HT1080 (cell line): ENCODE data around the genes DNAH7, HSPD1 and TYW5.

GRCh38 chr2:195561216-195561733 is 95.8 kb upstream of the SLC39A10 start:
RAMPAGE:
- cytosol, long total RNA: no peak
- long total RNA: no peak
- nucleus, long total RNA: no peak

GRCh38 chr2:195579869-195580536 is 77.0 kb upstream of the SLC39A10 start:
RAMPAGE:
- cytosol, long total RNA: no peak
- long total RNA: no peak
- nucleus, long total RNA: no peak

DNA sequence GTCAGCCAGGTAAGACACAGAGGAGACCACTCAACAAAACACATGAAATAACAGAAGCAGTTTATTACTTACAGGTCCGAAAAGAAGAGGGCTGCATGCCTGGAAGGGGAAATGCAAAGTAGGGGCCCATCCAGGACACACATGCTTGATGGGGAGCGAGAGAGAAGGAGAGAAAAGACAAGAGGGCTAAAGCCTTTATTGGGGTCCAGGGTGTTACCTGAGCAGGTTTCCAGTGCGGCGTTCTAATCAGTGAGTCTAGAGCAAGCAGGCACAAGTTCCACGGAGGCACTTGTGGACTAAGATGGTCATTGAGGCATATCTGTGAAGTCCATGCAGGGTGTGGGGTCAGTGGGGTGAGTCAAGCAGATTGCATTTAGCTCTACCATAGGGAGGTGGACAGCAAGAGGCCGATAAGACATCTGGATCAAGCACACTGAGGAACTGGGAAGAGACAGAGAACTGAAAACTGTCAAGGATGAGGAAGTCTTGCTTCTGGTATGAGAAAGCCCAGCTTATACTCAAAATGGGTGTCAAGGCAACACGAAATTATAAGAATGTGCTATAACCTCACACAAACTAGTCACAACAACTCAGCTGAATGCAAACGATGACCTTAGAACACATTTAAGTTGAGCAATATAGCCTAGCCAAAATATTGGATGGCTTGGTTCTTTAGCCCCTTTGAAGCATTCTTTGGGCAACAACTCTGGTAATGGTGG is 61.2 kb upstream of the SLC39A10 start:
RAMPAGE:
- cytosol, long total RNA: no peak
- long total RNA: no peak
- nucleus, long total RNA: no peak

RAMPAGE:
- cytosol, long total RNA: no peak
- long total RNA: no peak
- nucleus, long total RNA: no peak
These were observed 43.1 kb upstream of the SLC39A10 start for GRCh38 chr2:195613764-195614458.

GRCh38 chr2:195662695-195663809 is 6.0 kb downstream of the SLC39A10 start:
RAMPAGE:
- cytosol, long total RNA: no peak
- long total RNA: no peak
- nucleus, long total RNA: no peak

DNA sequence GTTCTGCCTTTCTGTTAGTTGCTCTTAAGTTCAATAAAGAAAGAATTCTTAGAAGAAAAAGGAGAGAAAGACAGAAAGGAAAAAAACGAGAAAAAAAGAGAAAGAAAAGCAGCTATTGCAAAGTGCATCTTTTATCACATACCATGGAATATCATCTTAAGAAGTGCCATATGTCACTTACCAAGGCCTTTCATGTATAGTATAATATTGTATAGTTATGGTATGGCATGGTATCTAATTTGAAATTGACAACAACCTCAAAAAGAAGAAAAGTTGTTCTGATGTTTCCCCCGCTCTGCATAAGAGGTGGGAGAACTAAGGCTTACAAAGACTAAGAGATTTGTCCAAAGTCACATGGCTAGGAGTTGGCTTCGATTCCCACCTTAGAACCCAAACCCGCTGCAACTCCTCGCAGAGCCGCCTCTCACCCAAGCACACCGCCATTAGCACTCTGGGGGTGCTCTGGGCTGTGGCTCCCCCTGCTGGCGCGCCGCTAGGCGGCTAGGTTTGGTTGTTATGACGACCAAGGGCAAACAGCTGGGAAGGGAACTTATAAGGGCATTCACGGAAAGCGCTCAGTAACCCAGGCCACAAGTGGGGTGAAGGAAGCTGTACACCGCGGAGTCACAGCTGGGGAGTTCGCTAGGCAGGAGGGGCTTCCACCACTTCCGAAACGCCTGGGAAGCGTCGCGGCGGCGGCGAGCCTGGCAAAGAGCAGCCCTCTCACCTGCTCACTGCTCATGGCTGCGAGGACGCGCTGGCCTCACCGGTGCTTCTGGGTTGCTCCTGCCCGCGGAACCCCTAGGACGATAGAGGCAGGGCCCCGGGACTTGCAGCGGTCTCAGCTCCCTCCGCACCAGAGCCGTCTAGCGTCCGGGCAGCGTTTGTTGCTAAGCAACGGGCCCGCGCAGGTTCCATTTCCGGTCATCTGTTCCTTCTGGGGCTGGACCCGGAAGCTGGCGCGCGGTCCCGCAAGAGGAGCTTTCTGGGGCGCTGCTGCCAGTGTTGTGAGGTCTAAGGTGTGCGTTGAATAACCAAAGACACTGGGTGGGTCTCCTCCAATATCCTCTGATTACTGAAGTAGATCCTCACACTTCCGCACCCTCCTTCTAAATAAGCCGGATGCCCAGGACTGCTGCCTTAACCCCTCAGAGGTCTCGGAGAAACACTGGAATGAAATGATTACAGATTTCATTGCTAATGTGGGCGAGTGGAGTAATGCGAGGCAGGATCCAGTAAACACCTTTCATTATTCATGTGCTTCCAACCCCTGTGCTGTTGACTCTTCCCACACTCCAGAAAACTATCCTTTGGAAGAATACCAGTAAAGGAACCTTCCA is at the start of gene DNAH7:
Gene DNAH7, minus strand, starts transcription at position 868 of the 1,340 bp plus-strand sequence.
RAMPAGE:
- cytosol, long total RNA: no peak
- long total RNA: no peak
- nucleus, long total RNA: no peak

RAMPAGE:
- cytosol, long total RNA: no peak
- long total RNA: no peak
- nucleus, long total RNA: no peak
These were observed 133.0 kb upstream of the STK17B start for GRCh38 chr2:196304450-196304750.

RAMPAGE:
- cytosol, long total RNA: no peak
- long total RNA: no peak
- nucleus, long total RNA: no peak
These were observed 1.1 kb downstream of the HECW2 start for GRCh38 chr2:196592281-196592642.

RAMPAGE:
- cytosol, long total RNA: no peak
- long total RNA: no peak
- nucleus, long total RNA: no peak
These were observed 79.4 kb downstream of the CCDC150 start for GRCh38 chr2:196718819-196719446.

DNA sequence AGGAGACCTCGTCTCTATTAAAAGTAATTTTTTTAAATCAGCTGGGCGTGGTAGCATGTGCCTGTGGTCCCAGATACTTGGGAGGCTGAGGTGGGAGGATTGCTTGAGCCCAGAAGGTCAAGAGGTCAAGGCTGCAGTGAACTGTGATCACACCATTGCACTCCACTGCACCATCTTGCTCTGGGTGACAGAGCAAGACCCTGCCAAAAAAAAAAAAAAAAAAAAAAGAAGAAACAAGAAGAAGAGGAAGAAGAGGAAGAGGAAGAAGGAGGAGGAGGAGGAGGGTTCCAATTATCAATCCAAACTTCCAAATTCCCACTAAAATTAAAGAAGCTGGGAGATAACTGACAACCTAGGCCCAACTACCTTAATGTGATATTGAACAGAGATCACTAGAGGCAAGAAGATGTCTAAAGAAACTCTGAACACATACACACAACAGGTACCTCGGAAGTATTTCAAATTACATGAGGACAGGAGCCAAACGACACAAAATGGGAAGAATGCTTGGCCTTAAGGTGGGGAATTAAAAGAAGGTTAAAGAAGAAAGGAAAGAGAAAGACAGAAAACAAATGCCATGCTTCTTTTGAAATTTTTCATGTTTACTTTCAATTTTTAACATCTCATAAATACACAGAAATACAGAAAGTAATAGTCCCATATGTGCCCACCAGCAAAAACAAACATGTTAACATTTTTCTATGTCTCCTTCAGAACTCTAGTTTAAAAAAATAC is 157.4 kb downstream of the ANKRD44 start:
RAMPAGE:
- cytosol, long total RNA: no peak
- long total RNA: no peak
- nucleus, long total RNA: no peak

GRCh38 chr2:197401596-197402034 is 33.2 kb downstream of the SF3B1 start:
RAMPAGE:
- cytosol, long total RNA: no peak
- long total RNA: no peak
- nucleus, long total RNA: no peak

RAMPAGE:
- cytosol, long total RNA: no peak
- long total RNA: no peak
- nucleus, long total RNA: no peak
These were observed 1.6 kb downstream of the COQ10B start for GRCh38 chr2:197454793-197455575.

DNA sequence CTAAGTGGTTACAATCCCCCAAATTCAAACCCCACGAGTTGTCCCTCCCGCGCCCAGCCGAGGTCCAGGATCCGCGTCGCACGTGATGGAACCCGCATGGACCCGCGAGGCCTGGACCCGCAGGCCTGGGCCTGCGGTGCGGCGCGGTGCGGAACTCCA is 237 bp downstream of the HSPD1 start:
RAMPAGE:
- cytosol, long total RNA: no peak
- long total RNA: no peak
- nucleus, long total RNA: no peak

DNA sequence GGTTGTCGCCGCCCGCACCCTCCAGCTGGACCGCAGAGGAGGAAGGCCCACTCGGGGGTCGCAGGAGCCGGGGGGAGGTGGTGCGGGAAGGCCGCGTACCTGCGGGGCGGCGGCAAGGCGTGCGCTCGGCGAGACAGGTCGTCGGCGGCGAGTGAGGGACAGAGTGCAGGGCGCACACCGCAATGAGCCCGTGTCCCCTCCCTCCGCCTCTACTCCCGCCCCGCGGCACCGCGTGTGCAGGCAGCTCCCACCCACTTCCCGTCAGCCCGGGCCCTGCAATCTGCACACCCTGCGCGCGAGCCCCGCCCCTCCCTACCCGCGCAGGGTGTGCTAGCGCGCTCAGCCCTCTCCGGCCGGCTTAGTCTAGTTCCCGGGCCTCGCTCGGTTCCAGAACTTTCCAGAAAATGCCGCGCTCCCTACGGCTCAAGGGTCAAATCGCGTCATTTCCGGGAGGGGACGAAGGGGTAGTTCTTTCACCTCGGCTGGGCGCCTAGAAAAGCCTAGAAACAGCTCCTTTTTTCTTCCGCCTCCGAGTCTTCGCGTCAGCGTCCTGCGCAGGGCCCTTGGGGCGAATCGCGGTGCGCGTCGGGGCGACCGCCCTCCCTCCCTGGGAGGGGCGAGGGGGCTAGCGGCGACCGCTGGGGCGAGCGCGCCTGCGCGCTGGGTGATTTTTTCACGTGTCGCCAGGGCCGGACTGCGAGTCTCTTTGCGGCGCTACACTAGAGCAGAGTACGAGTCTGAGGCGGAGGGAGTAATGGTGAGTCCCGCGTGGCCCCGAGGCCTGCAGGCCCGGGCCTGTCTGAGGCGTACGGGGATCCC is at the start of gene HSPD1:
Gene HSPD1, minus strand, starts transcription at position 158 of the 819 bp plus-strand sequence.
RAMPAGE:
- cytosol, long total RNA: start-site peak on the minus strand centred at position 180 of the sequence, 64 bp wide, 2,954 and 3,799 reads in 2 replicates; start-site peak on the plus strand centred at position 586 of the sequence, 293 bp wide, 8,157 and 9,221 reads in 2 replicates
- long total RNA: start-site peak on the minus strand centred at position 158 of the sequence, 20 bp wide, 1,847 reads; start-site peak on the plus strand centred at position 482 of the sequence, 85 bp wide, 327 reads; start-site peak on the plus strand centred at position 682 of the sequence, 102 bp wide, 4,688 reads
- nucleus, long total RNA: start-site peak on the minus strand centred at position 187 of the sequence, 76 bp wide, 1,642 and 538 reads in 2 replicates; start-site peak on the plus strand centred at position 432 of the sequence, 234 bp wide, 91 and 30 reads in 2 replicates; start-site peak on the plus strand centred at position 688 of the sequence, 72 bp wide, 1,077 and 334 reads in 2 replicates

RAMPAGE:
- cytosol, long total RNA: no peak
- long total RNA: no peak
- nucleus, long total RNA: no peak
These were observed 16.7 kb downstream of the MOB4 start for GRCh38 chr2:197532690-197532890.

DNA sequence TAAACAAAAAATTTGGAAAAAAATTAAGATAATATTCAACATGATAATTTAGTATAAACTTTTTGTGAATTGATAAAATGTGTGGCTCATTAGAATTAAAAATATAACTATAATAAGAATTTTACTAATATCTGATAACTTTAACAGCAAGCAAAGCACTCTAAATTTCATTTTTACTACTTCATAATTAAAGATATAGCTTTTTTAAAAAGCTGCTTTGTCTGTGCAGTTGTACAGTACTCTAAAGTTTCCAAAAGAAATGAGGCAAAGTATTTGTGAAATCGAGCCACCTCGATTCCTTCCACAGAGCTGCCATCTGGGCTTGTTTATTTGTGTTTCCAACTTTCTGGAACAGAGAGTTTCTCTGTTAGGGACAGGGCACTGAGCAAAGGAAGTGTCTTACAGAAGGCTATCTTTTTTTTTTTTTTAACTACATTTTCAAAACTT is 986 bp downstream of the RFTN2 start:
RAMPAGE:
- cytosol, long total RNA: no peak
- long total RNA: no peak
- nucleus, long total RNA: no peak

GRCh38 chr2:197785461-197785856 is 340 bp upstream of the BOLL start:
RAMPAGE:
- cytosol, long total RNA: no peak
- long total RNA: no peak
- nucleus, long total RNA: no peak

GRCh38 chr2:197891731-197892283 is 87.4 kb downstream of the PLCL1 start:
RAMPAGE:
- cytosol, long total RNA: no peak
- long total RNA: no peak
- nucleus, long total RNA: no peak

RAMPAGE:
- cytosol, long total RNA: no peak
- long total RNA: no peak
- nucleus, long total RNA: no peak
These were observed 13.7 kb upstream of the SATB2 start for GRCh38 chr2:199471241-199471967.

RAMPAGE:
- cytosol, long total RNA: start-site peak on the minus strand at chr2:199955488-199955494, 23 and 47 reads in 2 replicates; start-site peak on the plus strand at chr2:199955529-199955626, 29 and 46 reads in 2 replicates; start-site peak on the minus strand at chr2:199955676-199955792, 16 and 24 reads in 2 replicates; start-site peak on the plus strand at chr2:199955780-199955842, 75 and 112 reads in 2 replicates
- long total RNA: start-site peak on the minus strand at chr2:199955483-199955510, 30 reads
- nucleus, long total RNA: no peak
These were observed at the start of gene TYW5 for GRCh38 chr2:199954921-199955905. Gene TYW5 (minus strand): TSS chr2:199955491.